ENCODE measurements around a stretch of chr19.

DNA sequence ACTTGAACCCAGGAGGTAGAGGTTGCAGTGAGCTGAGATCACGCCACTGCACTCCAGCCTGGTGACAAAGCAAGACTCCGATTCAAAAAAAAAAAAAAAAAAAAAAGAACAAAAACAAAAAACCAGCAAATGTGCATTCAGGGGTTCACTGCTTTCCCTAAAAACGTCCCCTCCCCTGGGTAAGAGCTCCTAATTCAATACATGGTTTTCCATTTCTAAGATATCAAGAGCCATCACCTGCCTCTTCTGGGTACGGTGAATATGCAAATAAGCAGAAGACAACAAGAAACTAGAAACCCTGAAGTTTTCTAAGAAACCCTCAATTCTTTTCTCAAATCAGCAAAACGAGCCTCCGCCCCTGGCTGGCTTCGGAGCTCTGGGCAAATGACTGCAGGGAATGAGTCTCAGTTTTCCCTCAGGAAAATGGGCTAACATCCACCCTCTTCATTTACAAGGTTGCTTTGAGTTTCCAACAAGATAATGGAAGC lies 26.4 kb downstream of the KLF2 start:
- RAMPAGE, long total RNA: no peak
- RRBS: no CpG with 5 or more reads among the region's 7 CpGs

GRCh38 chr19:16368817-16370314 lies 44.7 kb downstream of the KLF2 start:
- RAMPAGE, long total RNA: no peak
- RRBS: no CpG with 5 or more reads among the region's 36 CpGs

- RAMPAGE, long total RNA: no peak
- RRBS: no CpG with 5 or more reads among the region's 6 CpGs
Measured at GRCh38 chr19:16398728-16399193, 73.0 kb downstream of the EPS15L1 start.

DNA sequence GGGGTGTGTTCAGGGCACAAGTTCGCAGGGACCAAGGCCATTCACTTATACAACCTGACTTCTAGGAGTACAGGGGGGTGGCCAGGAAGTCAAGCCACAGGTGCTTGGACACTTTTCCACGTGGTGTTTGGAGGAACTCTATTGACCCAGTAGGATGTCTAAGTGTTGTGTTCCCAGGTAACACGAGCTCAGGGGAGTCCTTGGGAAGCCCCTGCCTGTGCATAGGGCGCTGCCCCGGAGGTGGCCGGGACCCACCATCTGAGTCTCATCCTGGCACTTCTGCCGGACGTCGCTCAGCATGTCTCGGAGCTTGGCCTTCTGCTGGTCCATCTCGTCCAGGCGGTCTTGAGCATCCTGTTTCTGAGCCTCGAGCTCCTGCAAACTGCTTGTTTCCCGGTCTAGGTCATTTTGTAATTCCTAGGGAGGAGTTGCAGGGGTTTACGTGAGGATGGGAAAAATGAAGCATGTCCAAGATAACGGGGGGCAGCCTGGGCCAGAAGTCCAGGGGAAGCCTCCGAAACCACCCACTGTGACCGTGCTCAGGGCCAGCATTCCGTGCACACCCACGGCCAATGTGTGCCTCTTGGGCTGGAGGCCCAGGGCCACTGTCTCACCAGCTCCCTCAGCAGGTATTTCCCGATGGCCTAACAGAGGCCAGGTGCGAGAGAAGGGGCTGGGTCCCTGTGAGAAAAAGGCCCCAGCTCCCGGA lies 67.3 kb downstream of the EPS15L1 start:
- RAMPAGE, long total RNA: no peak
- RRBS: 92% methylated on average over 1 of the region's 23 CpGs

DNA sequence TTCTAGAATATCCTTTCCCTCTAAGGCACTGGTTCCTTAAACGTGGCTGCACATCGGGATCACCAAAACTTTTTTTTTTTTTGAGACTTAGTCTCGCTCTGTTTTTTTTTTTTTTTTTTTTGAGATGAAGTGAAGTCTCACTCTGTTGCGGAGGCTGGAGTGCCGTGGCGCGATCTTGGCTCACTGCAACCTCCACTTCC lies 9.5 kb upstream of the EPS15L1 start:
- RAMPAGE, long total RNA: no peak
- RRBS: no CpG with 5 or more reads among the region's 7 CpGs

DNA sequence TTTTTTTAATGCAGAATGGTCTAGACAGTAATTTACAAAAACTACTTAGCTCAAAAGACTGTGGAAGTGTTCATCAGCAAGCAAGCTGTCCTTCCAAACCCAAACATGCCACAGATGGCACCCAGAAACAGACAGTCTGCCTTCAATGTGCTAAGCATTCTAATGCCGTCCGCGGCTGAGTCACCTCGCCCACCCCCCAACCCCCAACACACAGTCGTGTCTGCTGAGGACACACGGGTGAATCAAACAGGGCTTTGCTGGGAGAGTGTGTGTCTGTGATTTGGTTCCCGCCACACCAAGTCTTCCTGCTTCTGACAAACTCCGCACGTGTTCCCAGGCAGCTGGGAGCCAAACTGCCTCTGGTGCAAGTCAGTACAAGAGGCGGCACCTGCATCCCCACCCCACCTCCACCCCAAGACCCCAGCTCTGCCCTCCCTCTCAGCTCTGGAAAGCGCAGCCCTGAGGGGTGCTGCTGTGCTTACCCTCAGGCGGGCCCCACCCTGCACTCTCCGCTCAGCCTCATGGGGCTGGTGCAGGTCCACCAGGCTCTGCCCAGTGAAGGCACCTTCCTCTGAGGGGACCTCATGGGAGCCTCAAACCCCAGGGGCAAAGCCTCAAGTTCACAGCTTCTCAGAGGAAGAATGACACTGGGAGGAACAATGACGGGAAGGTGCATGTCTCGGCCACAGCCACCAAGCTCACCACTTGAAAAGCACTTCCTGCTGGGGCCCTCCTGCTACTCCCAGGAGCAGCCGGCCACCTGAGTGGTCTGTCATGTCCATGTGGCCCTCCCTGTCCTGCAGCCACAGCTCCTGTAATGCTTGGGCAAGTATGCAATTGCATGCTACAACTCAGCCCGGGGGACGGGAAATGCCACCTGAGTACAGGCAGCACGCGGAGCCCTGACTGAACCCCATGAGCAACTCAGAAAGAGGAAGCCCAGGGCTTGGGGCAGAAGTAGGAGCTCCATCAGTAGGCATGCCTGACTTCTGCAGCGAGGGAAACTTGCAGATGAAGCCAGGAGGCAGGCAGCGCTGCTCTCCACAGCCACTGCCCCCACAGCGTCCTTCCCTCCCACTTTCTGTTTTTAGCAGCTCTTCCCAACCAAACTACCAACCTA lies 15.1 kb upstream of the SLC35E1 start:
- RAMPAGE, long total RNA: no peak
- RRBS: no CpG with 5 or more reads among the region's 23 CpGs

DNA sequence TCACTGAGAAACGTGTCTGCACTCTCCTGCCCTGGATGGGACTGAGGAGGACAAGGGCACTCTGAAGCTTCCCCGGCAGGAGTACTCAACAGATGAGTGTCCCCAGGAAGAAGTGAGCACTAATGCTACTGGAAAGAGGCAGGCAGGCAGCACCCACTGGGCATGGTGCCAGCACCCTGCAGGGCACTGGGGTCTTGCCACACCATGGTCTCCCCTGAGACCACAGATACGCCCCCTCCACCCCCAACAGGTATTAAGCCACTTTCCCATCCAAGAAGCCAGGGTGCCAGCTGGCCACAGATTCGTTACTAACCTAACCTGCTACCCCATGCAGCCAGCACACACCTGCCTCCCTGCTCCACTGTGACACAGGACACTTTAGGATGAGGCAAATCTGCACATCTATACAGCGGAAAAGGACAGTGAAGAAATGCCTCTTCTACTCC lies 17.8 kb upstream of the SLC35E1 start:
- RAMPAGE, long total RNA: no peak
- RRBS: no CpG with 5 or more reads among the region's 5 CpGs

- RAMPAGE, long total RNA: no peak
- RRBS: no CpG with 5 or more reads among the region's 4 CpGs
Measured at GRCh38 chr19:16591008-16591751, 19.0 kb upstream of the SLC35E1 start.

- RAMPAGE, long total RNA: no peak
- RRBS: no CpG with 5 or more reads among the region's 31 CpGs
Measured at GRCh38 chr19:16871279-16872623, 17.0 kb upstream of the F2RL3 start.

GRCh38 chr19:16893158-16894158 lies 4.7 kb downstream of the F2RL3 start:
- RAMPAGE, long total RNA: no peak
- RRBS: 56% methylated on average over 19 of the region's 34 CpGs

DNA sequence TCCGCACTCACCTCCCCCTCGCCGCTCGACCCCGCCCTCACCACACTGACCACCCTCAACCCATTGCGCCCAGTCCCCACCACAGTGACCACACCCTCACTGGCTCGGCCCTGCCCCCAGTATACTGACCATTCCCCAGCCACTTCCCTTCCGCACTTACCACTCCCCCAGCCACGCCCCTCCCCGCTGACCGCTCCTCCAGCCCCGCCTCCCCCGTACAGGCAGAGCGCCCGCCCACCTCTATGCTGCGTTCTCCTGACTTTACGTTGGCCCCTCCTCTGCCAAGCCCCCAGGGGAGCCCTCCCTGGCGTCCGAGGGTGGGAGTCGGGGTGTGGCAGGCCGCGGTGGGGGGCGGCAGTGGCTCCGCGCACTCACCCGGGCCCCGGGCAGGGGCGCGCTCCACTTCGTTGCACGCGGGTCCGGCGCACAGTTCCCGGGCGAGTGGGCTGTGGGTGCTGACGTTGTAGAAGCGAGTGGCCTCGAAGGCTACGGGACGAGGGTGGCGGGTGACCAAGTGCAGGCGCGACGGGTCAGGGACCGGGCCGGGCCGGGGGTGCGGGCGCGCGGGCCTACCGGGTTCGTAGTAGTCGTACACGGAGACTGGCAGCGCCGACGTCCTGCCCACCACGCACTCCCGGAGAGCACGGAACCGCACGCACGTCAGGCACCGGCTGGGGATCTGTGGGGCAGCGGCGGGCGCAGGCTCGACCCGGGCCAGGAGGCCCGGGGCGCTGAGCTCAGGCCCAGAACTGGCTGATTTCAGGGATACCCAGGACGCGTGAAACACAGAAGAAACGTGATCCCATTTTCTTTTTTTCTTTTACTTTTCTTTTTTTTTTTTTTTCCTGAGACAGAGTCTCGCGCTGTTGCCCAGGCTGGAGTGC lies 8.8 kb downstream of the F2RL3 start:
- RAMPAGE, long total RNA: no peak
- RRBS: 1% methylated on average over 22 of the region's 78 CpGs

GRCh38 chr19:17025934-17026434 lies 626 bp downstream of the CPAMD8 start:
- RAMPAGE, long total RNA: no peak
- RRBS: no CpG with 5 or more reads among the region's 17 CpGs

DNA sequence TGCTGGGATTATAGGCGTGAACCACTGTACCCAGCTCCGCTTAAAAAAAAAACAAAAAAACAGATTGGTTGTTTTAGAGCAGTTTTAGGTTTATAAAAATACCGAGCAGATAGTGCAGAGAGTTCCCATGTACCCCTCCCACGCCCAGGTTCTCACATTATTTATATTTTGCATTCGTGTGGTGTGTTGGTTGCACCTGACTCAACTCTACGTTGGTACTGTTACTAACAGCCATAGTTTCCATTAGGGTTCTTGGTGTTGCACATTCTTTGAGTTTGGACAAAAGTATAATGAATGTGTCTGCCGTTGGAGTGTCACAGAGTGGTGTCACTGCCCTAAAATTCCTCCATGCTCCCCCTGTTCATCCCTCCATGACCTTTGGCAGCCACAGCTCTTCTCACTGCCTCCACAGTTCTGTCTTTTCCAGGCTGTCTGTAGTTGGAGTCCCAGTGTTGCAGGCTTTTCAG lies 29.1 kb downstream of the MYO9B start:
- RAMPAGE, long total RNA: no peak
- RRBS: no CpG with 5 or more reads among the region's 7 CpGs

- RAMPAGE, long total RNA: no peak
- RRBS: 100% methylated on average over 2 of the region's 23 CpGs
Measured at GRCh38 chr19:17200087-17201142, 14.7 kb upstream of the USE1 start.

DNA sequence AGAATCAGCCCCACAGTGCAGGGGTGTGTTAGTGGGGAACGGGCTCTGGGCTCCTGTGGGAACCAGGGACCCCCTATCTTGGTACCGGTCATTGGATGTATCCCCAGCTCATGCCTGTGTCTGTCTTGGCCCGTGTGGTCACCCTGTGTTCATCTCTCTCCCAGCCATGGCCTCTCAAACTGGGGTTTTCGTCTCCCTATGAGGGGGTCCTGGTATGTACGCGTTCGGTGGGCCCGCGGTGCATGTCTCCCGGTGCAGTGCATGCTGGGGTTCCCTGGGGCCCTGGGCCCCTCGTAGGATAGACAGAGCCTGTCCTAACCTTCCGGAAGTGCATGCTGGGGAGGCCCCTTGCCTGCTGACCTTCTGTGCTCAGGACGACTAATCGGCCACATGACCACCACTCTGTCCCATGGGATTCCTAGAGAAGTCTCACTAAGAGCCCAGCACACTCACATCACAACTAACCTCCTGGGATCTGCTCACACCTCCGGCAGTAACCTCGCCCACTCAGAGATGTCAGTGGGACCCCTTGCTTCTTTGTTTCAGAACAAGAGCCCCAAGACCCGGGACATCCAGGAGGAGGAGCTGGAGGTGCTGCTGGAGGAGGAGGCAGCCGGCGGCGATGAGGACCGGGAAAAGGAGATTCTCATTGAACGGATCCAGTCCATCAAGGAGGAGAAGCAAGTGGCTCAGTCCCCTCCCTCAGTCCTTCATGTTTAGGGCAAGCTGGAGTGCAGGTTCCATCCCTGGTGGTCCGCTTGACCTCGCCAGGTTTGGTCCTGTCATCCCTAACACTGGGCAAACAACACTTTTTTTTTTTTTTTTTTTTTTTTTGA lies 4.8 kb upstream of the USE1 start:
- RAMPAGE, long total RNA: no peak
- RRBS: 93% methylated on average over 7 of the region's 24 CpGs

GRCh38 chr19:17469124-17469888 lies 1.0 kb upstream of the SLC27A1 start:
- RAMPAGE, long total RNA: no peak
- RRBS: 1% methylated on average over 11 of the region's 44 CpGs

- RAMPAGE, long total RNA: no peak
- RRBS: no CpG with 5 or more reads among the region's 4 CpGs
Measured at GRCh38 chr19:17754909-17755288, 3.6 kb downstream of the FCHO1 start.

GRCh38 chr19:17779334-17780203 lies 15.4 kb upstream of the B3GNT3 start:
- RAMPAGE, long total RNA: no peak
- RRBS: no CpG with 5 or more reads among the region's 21 CpGs

DNA sequence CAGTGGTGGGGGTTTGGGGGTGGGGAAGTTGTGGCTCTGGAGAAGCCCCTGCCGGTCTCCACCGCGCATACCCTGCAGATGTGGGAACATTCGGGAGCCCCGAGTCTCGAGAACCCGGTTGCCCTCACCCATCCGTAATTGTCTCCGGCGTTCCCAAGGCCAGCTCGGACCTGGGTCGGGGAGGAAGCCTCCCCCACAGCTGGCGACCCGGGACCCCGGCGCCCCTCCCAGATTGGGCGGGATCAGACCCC lies 231 bp downstream of the B3GNT3 start:
- RAMPAGE, long total RNA: no peak
- RRBS: 2% methylated on average over 13 of the region's 17 CpGs

- RAMPAGE, long total RNA: no peak
- RRBS: 2% methylated on average over 6 of the region's 29 CpGs
Measured at GRCh38 chr19:17860065-17860408, 327 bp downstream of the RPL18A start.

All from kidney epithelial cell (primary cell).